Mesangial cell (primary cell): ENCODE measurements around the genes PTBP3 and CDC26.

DNA sequence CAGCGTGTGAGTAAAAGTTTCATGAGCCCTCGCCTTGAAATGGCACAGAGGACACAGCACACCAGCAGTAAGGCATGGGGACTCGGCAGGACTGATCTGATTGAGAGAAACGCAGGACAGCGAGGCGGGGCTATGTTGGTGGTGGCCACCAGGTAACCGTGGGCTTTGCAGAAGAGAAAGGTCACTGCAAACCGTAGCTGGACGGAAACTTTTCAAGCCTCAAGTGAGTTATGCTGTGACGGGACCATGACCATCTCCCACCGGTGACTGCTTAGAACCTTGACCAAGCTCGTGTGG lies 1.2 kb upstream of the LPAR1 start:
- RAMPAGE, long total RNA, result no peak

DNA sequence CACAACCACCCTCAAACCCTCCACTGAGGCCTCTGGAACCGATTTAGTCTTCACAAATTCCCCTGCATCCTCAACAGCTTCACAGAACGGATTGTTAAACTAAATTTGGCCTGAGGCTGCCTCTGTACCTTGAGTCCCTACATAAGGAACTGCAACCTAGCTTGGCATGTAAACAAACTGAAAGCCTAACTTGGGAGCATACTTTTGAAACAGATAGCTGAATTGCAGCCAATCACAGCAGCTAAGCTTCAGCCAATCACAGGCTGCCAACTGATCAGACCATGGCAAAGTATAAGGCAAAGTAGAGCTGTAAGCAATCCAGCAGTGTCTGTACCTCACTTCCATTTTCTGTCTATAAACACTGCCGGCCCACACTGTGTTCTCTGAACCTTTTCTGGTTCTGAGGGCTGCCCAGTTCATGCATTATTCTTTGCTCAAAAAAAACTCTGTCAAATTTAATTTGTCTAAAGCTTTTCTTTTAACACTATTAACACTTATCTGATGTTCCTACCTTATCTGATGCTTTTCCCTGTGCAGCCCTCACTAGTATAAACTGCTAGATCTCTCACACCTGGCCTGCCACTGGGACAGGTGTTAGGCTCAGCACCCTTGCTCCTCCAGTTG lies 8.9 kb upstream of the ZNF483 start:
- RAMPAGE, long total RNA, result no peak

GRCh38 chr9:111633179-111633979 lies 2.2 kb downstream of the DNAJC25 start:
- RAMPAGE, long total RNA, result no peak

DNA sequence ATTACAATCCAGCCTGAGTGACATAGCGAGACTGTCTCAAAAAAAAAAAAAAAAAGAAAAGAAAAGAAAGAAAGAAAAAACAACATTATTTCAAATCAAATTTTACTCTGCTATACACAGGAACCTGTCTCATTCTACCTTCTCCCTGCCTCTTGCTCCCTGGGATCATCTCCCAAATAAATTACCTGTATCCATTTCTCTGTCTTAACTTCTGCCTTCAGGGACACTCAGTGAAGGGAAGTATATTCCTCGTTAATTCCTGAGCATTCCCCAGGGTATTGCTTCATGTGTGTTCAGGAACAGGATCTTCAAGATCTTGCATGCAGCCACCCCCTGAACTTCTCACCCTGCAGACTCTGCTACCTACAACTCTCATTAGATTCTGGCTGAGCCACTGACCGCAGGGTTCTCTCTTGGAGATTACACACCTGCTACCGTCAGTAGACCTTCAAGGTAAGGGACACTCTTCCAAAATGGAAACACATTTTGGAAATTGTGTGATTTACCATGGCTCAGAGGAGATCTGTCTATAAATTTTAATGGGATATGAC lies 39.1 kb upstream of the UGCG start:
- RAMPAGE, long total RNA, result no peak

DNA sequence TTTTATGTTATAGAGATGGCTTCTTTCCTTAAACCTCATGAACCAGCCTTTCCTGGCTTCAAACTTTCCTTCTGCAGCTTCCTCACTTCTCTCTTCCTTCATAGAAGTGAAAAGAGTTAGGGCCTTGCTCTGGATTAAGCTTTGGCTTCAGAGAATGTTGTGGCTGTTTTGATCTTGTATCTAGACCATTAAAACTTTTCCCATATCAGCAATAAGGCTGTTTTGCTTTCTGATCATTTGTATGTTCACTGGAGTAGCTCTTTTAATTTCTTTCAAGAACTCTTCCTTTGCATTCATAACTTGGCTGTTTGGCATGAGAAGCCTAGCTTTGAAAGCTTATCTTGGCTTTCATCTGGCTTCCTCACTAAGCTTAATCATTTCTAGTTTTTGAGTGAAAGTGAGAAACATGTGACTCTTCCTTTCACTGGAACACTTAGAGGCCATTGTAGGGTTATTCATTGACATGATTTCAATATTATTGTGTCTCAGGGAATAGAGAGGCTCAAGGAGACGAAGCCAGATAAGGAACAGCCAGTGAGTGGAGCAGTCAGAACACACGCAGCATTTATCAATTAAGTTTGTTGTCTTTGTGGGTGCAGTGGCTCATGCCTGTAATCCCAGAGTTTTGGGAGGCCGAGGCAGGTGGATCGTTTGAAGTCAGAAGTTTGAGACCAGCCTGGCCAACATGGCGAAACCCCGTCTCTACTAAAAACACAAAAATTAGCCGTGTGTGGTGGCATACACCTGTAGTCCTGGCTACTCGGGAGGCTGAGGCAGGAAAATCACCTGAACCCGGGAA lies 98.2 kb downstream of the UGCG start:
- RAMPAGE, long total RNA, result no peak

DNA sequence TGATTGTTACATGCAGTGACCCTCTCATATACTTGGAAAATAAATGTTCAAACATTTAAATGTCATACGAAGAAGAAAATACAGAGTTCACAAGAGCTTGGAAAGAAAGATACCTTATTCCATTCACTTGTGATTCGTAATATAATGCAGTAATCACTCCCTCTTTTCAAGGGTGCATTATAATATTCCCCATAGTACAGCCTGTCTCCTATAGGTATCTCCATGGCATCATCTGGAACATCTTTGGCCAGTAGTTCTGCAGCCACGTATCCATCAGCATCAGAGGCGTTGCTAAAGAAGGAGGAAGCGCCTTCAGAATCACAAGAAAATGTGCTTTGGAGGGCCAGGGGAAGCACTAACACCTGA lies 116.8 kb downstream of the SUSD1 start:
- RAMPAGE, long total RNA, result no peak

DNA sequence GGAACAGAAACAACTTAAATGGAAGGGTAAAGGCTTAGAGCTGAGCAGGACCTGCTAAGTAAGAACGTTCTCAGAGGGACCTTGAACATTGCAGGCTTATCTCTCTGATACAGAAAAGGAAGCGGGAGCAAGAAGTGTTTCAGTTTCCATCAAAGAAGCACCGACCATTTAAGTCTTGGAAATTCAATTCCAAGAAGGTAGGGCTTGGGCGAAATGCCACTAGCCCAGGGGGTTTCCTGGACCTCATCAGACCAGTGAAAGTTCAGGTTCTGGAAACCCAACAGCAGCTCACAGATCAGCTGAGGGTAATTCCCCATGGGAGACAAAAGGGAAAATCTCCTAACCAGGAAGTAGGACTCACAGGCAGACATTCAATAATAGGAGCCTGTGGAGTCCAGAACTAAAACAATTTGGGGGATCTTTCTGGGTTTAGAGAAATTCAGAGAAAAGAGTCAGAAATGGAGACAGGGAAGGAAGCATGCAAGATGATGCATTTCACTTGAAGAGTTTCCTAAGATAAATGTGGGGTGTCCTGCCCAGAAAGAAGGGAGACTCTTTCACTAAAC lies 79.7 kb downstream of the SUSD1 start:
- RAMPAGE, long total RNA, result no peak

DNA sequence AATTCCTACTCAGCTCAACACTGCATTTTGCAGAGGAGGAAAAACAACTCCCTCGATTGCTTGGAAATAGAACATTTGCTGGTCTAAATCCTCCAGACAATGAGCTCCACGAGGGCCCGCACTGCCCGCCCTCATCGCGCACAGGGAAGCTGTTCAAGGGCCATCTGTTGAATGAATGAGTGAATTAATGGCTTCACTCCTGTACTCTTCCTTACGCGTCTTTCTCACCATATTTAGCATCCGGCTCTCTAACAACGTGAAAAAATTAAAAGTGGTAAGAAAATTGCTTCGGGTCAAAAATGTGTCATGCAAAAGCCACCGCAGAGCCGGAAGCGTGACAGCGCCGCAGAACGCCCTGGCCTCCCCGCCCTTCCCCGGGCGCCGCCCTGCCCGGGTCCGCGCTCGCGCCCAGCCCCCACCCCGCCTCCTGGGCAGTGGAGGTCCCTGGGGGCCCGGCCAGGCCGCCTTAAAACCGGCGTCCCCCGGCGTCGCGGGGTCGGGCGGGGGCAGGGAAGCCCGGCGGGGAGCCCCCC lies 609 bp downstream of the SUSD1 start:
- RAMPAGE, long total RNA, result no peak

GRCh38 chr9:112176475-112177069 lies 1.5 kb upstream of the SUSD1 start:
- RAMPAGE, long total RNA, result no peak

DNA sequence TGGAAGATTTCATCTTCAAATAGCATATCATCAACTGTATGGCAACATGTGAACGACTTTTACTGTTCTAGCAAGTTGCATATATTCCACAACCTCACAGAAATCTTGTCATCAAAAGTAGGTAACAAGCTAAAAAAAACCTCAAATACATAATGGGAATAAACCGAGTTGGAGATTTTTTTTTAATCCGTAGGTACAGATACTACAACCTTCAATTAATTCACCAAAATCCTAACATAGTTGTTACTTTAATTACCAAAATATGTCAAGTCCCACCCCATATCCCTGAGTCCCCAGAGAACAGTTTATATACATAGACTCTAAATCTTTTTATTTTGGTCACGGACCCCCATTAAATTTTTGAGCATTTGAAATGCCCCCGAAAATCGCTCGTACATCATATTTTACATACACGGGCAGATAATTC lies 1.0 kb downstream of the PTBP3 start:
- RAMPAGE, long total RNA, result no peak

GRCh38 chr9:112333215-112334315 lies at the start of gene PTBP3:
Gene PTBP3, minus strand, starts transcription at chr9:112333619.
- RAMPAGE, long total RNA, result start-site peak on the minus strand at chr9:112333541-112333670, 788 reads

GRCh38 chr9:112487335-112488055 lies 868 bp downstream of the KIAA1958 start:
- RAMPAGE, long total RNA, result no peak

- RAMPAGE, long total RNA, result no peak
These were observed 12.9 kb upstream of the SNX30 start for GRCh38 chr9:112737667-112738146.

DNA sequence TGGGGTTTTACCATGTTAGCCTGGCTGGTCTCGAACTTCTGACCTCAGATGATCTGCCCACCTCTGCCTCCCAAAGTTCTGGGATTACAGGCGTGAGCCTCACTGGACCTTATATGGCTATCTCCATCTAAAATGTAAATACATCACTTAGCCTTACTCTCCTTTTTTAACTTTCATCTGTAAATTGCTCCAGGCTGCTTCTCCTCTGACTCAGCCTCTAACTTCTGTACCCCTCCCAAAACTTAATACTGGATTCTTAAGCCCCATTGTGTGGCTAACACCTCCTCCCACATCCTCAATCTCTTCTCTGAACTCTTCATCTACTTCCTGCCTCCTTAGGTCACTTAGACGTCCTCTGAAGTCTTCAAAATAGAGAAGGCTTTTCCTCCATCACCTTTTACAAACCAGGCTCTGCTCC lies 4.0 kb downstream of the SNX30 start:
- RAMPAGE, long total RNA, result no peak

DNA sequence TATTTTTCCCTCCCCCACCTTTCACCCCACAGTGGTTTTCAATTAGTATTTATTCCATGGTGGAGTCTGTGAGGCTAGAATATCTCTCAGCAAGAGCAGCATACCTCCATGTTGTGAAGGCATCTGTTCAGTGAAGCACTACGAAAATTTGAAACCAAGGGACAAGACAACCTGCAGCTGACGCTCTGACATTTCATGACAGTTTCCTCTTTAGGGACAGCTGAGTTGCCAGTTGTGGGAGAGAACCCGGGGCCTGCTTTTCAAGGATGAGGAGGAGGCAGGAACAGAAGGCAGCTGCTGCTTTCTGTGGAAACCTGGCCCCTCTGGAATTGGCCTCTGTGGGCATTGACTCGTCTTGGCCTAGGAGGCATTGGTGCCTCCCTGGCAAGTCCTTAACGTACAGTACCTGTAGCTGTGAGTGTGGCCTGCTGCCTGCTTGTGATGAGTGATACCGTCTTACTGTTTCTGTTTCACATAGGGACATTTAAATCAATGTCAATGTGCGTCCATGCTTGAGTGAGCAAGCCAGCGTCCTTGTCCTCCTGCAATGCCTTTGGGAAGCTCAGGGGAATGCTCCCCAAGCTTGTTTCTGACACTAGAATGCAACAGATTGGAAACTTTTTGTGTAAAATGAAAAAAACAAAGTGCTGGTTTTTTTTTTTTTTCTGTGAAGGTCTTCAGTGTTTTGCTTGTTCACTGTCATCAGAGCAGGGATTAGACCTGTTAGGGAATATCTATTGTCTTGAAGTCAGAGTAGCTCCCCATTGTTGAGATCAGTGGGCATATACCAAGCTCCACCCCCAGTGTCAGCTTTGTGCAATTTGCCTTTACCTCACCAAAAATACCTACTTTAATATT lies 21.5 kb downstream of the SLC46A2 start:
- RAMPAGE, long total RNA, result no peak

- RAMPAGE, long total RNA, result no peak
These were observed 25.6 kb downstream of the SLC31A2 start for GRCh38 chr9:113176455-113176700.

GRCh38 chr9:113274581-113275890 lies at the start of gene CDC26:
Gene CDC26, minus strand, starts transcription at chr9:113275572.
- RAMPAGE, long total RNA, result start-site peak on the minus strand at chr9:113275398-113275460, 504 reads; start-site peak on the minus strand at chr9:113275531-113275575, 287 reads; start-site peak on the plus strand at chr9:113275663-113275720, 604 reads

- RAMPAGE, long total RNA, result no peak
These were observed 11.4 kb downstream of the RNF183 start for GRCh38 chr9:113291690-113292337.

- RAMPAGE, long total RNA, result no peak
These were observed 10.2 kb upstream of the RNF183 start for GRCh38 chr9:113313286-113313940.

DNA sequence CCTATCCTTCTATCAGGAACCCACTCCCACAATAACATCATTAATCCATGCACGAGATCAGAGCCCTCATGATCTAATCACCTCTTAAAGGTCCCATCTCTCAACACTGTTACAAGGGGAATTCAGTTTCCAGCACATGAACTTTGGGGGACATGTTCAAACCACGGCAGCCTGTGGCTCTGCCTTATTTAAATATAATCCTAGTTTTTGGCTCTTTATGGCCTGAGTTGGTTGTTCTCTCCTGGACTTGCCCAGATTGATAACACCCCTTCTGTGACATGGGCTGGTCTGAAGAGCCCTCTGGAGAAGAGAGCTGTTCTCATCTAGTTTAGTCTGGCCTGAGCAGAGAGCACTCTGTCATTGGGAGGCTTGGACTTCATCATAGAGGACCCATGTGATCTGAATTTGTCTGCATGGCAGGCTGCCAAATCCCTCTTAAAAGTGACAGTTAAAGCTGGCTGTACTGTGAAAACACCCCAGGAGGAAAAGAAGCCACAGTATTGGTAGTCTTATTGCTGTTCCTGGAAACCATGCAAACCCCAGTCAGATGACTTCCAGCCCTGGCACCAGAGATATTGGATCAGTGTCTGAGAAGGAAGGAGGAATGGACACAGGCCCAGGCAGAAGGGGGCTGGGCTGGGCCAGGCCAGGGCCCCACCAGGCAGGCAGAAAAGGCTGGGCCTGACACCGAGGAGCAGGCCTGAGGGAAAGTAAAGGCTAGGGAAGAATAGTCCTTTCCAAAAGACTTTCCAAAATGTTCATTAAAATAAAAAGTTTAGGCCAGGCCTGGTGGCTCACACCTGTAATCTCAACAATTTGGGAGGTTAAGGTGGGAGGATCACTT lies 3.7 kb upstream of the WDR31 start:
- RAMPAGE, long total RNA, result no peak